A172 (cell line): ENCODE data around the genes DPP10 and DBI.

- RAMPAGE, long total RNA: no peak
Measured at GRCh38 chr2:113327854-113328497, 49.3 kb upstream of the PAX8 start.

DNA sequence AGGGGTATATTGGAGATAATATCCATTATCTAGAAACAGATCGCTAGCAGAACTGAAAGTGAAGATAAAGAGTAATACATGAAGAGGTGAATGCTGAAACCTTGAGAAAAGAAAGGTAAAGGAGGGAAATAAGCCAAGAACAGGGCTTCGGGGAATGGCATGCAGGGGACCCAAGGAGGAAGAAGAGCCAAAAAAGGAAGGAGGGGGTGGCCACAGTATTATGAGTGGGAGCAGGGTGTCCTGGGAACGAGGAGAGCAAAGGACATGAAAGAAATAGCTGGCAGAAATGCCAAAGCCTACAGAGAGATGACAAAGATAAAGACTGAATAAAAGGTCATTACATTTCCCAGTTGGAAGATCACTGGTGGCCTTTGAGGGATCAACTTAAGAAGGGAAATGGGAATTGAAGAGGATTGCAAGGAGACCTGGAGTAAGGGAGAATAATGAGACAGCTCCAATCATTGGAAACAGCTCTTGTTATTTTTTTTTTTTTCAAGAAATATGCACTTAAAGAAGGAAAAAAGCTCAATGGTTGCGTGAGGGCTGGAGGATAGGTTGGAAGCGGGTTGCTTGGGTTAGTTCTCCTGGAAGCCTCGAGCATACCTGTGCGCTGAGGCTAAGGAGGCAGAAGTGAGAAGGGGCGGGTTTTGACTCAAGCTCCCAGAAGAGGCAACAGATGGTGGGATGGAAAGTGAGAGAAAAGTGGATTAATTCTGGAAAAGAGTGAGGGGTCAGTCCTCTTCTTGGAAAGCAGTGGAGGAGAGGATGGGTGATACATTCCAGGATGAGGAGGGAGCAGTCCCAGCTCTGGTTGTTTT, 83.1 kb downstream of the ACTR3 start:
- RAMPAGE, long total RNA: no peak

GRCh38 chr2:113979234-113980060, 89.6 kb downstream of the ACTR3 start:
- RAMPAGE, long total RNA: no peak

DNA sequence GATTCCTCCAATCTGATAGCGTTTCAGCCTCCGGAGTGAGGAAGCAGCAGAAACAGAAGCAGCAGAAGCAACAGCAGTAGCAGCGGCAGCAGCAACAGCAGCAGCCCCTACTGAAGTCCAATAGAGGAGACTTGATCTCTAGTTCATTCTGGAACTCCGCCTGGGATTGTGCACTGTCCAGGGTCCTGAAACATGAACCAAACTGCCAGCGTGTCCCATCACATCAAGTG, at the start of gene DPP10:
Gene DPP10, plus strand, starts transcription at position 55 of the 230 bp plus-strand sequence.
- RAMPAGE, long total RNA: no peak

GRCh38 chr2:118087036-118087503, 1.2 kb upstream of the INSIG2 start:
- RAMPAGE, long total RNA: no peak

GRCh38 chr2:118108297-118109120, 20.2 kb downstream of the INSIG2 start:
- RAMPAGE, long total RNA: no peak

DNA sequence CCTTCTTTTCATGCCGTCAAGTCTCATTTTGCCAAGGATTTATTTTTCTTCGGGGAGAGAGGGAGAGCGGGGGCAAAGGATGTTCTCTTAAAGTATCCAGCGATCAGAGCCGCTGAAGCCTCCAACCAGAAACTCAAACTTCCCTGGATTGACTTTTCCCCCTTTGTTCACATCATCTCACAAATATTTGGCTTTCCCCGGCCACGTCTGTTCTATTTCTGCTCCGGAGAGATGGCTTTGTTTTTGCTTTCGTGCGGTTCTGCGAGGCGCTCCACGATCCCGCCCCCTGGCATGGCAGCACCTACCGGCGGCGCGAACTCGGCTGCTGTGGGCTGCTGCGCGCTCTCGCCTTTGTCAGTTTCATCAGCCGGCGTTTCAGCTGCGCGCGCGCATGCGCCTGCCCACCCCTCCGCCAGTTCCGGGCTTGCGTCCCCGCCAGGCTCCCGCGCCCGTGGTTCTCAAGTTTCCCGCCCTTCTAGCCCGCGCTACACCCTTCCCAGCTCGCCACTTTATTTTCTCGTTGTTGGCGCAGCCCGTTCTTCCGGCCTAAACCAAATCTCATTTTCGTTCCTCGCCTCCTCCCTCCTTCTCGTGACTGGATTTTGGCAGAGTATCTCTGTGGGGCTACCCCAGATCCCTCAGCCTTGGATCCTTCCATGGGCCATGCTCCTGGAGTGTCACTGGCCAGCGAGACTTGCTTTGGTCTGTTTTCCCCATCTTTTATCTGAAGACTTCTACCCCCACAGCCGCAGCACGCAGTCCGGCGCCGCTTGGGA, 98.0 kb downstream of the INSIG2 start:
- RAMPAGE, long total RNA: no peak

DNA sequence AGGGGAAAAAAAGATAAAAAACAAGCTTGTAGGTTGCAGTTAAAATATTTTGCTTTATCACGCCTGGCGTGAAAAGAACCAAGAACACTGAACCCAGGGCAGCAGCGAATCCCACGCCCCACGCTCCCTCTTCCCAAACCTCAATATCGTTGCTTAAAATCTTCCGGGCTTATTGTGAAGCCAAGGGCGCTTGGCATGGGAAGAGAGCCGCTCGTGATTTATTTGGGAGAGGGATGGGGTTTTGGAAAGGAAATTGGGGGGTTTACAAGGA, 135.1 kb downstream of the INSIG2 start:
- RAMPAGE, long total RNA: no peak

GRCh38 chr2:118309848-118310841, 221.9 kb downstream of the INSIG2 start:
- RAMPAGE, long total RNA: no peak

- RAMPAGE, long total RNA: no peak
Measured at GRCh38 chr2:118774242-118774811, 73.1 kb downstream of the EN1 start.

DNA sequence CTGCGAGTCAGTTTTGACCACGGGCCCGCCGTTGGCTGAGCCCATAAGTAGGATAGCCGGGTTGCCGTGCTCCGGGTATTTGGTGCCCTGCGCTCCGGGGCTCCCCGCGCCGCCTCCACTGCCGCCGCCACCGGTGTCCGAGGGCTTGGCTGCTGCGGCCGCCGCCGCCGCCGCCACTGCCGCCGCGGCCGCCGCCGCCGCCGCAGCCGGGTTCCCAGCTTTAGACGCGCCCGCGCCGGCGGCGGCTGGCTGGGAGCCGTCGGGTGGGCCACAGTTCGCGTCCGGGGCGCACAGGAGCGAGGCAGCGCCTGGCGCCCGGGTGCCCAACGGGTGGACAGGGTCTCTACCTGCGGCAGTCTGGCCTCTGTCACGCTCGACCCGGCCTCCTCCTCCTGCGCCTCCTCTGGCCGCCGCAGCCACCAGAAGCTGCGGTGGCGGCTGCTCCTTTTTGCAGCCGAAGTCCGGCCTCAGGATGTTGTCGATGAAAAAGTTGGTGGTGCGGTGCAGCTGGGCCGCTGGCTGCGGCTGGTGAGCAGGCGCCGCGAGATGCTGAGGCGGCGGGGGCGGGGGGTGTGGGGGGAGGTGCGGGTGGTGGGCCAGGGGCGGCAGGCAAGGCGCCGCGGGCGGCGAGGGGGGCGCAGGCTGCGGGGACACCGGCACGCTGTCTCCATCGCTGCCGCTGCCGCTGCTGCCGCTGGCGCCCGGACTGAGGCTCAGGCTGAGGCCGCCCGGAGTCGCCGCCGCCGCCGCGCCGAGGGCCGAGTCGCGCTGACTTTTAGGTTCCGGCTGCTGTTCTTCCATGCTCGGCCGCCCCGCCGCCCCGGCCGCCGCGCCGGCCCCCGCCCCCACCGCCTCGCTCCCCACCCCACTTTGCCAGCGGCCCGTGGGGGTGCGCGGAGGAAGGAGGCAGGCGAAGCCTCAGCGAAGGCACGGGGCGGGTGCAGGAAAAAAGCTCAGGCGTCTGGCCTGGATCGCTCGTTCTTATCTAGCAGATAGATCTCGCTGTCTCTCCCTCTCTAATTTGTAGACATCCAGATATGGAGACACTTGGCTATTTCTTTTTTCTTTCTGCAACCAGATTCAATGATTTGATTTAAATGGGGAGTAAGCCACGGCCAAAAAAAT, 719 bp downstream of the EN1 start:
- RAMPAGE, long total RNA: no peak

- RAMPAGE, long total RNA: no peak
Measured at GRCh38 chr2:119049923-119051113, 108.2 kb downstream of the C1QL2 start.

DNA sequence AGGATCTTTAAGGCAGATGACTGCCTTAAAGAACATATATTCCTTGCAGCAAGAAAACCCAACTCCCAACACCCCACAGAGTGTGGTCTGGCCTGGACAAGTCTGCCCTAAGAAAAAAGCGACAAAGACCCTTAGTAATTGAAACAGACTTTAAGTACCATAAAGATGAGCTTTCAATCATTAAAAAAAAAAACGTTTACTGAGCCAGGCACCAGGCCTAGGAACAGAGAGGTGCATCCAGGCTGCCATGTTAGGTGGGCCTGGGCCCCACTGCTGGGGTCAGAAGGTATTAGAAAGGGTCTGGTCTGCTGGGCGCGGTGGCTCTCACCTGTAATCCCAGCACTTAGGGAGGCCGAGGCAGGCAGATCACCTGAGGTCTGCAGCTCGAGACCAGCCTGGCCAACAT, 9.9 kb upstream of the STEAP3 start:
- RAMPAGE, long total RNA: no peak

GRCh38 chr2:119366907-119367982, at the start of gene DBI:
DBI (plus strand) TSS chr2:119366977.
- RAMPAGE, long total RNA: start-site peak on the plus strand at chr2:119366931-119367029, 3,767 and 7,463 reads in 2 replicates

- RAMPAGE, long total RNA: no peak
Measured at GRCh38 chr2:119438981-119439358, 7.3 kb downstream of the TMEM37 start.

DNA sequence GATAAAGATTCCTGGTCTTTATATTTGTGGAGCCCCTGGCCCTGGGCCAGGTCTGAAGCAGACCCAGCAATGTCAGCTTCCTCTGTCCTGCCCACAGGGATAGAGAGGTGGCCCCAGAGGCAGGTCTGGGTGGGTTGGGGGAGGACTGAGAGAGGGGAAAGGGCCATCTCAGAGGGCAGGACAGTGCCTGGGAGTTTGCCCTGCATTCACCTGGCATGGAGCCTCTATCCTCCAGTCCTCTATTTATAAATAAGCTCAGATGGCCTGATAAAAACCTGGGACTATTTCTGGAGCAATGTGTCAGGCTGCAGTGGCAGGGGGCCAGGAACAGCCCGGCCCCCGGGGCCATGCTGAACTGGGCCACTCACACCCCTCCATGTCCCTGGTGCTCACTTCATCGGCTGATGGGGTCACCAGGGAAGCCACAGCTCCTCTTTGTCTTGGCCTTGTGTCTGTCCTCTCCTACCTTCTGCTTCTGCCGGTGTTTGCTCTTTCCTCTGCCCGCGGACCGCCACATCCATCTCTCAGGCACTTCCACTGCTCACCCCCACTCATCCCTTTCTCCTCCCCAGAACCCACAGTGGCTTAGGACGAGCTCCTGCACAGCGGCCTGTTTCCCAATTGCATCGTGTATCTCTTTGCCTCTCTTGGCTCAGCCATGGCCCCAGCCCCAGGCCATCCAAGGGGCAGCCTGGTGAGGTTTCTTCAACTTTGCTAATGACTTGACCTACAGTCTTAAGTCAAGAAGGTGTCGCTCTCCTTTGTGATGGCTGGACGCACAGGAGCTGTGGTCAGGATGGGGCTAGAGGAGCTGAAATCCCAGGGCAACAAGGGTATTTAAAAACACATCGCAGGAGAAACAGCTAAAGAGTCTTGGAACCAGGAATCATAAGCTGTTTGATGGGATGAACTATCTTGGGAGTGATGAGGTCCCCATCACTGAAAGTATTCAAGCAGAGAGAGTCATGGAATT, 38.7 kb downstream of the SCTR start:
- RAMPAGE, long total RNA: no peak

DNA sequence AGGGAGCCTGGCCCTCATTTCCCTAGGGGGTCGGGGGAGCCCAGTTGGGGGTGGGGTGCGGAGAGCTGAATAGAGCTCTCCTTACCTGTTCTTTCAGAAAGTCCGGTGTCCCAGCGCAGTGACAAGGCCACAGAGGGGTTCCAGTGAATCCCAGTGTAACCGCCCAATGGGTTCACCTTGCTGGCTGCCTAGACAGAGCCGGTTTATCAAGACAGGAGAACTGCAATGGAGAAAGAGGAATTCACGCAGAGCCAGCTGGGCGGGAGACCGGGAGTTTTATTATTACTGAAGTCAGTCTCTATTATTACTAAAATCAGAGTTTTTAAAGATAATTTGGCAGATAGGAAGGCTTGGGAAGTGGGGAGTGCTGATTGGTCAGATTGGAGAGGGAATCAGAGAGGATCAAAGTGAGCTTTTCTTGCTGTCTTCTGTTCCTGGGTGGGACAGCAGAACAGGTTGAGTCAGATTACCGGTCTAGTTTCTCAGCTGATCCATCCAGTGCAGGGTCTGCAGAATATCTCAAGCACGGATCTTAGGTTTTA, 22.5 kb downstream of the TMEM177 start:
- RAMPAGE, long total RNA: no peak

DNA sequence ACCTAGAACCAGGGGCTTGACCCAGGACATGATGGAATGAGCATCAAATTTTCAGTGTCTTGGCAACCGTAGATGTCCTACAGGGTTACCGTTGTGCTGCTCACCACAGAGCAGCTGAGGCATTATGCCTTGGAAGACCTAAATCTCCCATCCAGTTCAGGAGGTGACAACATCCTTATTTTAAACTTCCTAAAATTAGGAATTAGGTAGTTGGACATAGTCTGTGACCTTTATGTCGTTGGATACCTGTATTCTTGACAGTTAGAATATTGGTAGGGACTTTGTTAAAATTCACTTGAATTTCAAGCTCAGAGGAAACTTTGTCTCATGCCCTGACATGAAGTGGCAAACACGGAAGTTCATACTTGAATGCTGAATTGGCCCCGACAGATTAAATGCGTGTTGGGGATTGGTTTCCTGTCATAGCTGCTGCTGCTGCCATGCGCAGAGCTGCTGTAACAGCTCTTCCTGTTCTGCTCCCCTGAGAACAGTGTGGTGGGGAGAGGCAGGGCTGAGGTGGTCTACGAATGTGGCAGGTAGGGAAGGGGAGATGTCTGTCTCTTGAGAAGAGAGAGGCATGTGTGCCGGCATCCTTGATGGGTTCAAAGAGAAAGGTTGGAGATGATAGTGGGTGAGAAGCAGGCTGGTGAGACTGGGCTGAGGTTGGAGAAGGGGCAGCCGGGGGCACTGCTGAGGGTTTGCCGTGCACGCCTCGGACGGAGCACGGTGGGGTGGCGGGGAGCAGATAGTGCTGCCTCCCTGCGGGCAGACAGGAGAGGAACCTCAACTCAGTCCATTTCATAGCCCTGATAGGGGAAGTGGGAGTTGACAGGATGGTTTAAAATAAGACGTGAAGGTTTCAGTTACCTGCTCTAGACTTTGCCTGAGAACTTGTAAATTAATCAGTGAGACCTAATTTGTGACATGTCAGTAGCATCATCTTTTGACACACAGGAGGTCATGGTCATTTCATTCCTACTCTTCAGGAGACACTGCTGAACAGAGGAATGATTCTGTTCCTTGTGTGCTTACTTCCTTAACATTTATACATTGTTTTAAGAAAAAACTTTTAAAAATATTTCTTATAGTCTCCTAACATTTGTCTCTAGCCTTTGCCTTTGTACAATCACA, 46.2 kb downstream of the TMEM185B start:
- RAMPAGE, long total RNA: no peak

- RAMPAGE, long total RNA: no peak
Measured at GRCh38 chr2:120269351-120269623, 16.6 kb downstream of the RALB start.

GRCh38 chr2:120516537-120517014, 170.6 kb downstream of the INHBB start:
- RAMPAGE, long total RNA: no peak